Tibial artery (tissue), 1 donor: ENCODE measurements around the genes FILIP1L, TOMM70 and TFG.

GRCh38 chr3:98731899-98733013, 30.9 kb upstream of the ST3GAL6 start:
- PRO-cap = bidirectional peak, plus-strand start at chr3:98732701, minus-strand start at chr3:98732228; unidirectional peak, minus-strand start at chr3:98732940

GRCh38 chr3:98786042-98786801, 23.1 kb downstream of the ST3GAL6 start:
- PRO-cap = no peak

DNA sequence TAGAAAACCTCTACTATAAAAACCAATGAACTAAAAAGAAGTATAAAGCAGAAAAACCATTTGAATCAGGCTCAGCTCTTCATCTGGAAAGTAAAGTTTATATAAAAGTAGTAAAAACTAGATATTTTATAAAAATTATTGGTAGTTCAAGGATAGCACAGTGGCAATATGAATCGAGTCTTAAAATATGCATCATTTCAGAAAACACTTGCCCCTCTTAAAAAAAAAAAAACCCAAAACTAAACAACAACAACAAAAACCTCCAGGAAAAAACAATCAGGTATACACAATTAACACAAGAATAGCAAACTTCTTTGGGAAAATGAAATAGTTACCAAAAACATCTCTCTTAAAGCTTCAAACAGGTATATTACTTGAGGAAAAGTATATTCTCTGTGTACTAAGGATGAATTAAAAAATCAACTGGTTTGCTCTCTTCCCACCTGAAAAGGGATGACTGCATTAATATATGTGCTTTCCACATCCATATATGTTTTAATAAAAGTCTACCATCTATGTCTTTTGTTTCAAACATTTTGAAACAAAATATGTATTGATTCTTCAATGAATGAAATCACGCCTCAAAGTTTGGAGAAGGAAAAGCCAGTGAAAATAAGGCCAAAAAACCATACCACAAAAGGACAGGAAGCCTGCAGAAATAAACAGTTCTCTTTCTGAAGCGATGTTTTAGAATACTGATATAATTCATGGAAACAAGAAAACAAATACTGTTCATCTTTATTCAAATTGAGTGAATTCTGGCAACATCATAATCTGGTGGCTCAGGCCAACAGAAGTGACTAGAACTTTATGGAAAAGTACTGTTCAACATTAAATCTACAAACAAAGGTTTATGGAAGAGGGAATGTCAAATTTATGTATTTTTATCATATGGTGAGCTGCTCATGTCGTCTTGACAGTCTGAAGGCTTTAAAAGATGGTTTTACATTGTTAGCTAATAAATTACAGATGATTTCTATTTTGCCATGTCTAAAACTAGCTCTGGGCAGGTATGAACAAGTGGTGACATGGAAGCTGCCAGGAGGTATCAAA, 34.2 kb downstream of the ST3GAL6 start:
- PRO-cap = no peak

DNA sequence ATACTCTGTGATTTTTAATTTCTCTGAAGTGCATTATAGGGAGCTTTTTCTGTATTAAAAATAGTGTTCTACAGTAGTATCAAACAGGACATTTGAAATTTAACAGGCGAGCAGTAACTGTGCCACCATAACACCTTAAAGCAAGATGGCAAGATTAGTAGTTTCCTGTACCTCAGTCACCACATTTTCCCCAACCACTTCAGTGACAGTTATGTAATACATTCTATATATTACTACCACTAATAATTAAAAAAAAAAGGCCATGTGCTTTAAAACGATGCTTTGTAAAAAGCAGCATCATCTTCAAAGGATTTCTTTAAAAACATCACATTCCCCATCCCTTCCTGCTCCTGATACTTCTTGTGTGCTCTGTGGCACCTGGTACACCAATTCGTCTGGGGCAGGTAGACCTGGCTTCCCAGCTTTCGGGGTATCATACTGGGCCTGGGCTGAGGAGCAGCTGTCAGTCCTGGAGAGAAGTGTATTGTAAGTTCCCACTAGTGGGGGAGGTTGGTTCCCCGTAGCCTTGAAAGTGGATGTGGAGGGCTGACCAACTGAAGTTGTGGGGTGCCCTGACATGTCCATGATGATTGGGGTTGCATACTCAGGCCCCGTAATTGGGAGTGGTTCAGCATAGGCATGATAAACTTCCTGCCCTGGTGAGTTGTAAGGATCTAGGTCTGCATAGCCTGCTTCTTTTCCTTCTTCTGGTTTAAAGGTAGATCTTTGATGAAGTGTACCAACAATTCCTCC, 36.1 kb downstream of the ST3GAL6 start:
- PRO-cap = no peak

- PRO-cap = no peak
Observed at GRCh38 chr3:98811156-98811454, 48.0 kb downstream of the ST3GAL6 start.

GRCh38 chr3:99550038-99550351, 88.4 kb upstream of the COL8A1 start:
- PRO-cap = no peak

- PRO-cap = bidirectional peak, plus-strand start at chr3:99637788, minus-strand start at chr3:99637462
Observed at GRCh38 chr3:99637377-99638181, 815 bp upstream of the COL8A1 start.

DNA sequence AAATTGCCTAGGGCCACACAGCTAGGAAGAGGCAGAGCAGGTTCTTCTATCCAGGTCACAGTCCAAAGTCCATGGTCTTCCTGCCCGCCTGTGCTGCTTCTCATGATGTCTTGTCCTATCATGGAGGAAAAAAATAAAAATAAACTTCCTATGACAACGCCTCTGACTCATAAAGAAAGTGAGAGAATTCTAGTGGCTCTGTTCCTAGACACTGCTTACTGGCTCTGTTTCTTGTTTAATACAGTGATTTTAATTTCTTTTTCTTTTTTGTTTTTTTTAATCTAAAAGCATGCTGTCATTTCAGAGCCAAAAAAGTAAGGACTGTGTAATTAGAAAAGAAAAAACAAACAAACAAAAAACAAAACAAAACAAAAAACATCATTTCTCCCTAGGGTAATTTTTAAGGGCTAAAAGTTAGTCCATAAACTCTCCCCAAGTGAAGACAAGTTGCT, 9.8 kb downstream of the COL8A1 start:
- PRO-cap = bidirectional peak, plus-strand start at position 170 of the sequence, minus-strand start at position 112 of the sequence

GRCh38 chr3:99816944-99817640, 570 bp upstream of the CMSS1 start:
- PRO-cap = bidirectional peak, plus-strand start at chr3:99817840, minus-strand start at chr3:99817570

DNA sequence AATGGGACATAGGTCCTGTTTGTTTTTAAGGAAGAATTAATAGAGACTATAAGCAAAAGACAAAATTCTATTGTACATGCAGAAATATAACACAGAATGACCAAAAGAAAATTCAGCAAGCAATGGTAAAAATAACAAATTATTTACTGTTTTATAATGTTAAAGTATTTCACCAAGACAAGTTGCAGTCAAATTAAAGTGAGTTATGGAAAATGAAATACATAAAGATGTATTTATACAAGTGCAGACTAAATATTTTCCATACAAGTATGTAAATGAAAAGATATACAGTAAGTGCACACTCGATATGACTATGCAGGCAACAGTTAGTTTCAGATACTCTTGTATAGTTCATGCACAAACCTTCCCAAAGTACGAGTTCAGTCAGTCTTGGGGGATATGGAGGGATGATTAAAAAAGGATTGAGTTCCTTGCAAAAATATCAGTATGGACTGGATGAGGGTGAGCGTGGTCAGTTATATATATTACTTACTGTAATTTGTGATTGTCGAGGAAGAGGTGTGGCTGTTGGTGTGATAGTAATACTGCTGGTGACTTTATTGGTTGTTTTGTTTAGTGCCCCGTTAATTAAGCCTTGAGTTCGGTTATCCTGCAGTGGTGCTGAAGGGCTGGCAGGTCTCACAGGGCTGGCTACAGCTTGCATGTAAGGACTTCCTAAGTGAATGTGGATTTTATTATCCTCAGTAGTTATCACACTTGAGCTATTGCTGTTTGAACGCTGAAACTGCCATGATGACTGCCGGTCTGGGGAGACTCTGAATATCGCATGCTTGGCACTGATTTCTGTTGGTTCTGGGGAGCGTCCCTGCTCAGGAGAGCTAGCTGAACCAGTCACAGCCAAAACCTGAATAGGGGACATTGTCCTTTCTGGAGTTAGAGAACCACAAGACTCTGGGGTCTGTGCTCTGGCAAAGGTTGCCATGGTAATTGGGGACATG, 30.4 kb downstream of the CMSS1 start:
- PRO-cap = no peak

- PRO-cap = bidirectional peak, plus-strand start at chr3:99875703, minus-strand start at chr3:99875708
Observed at GRCh38 chr3:99875544-99875939, 57.9 kb downstream of the CMSS1 start.

DNA sequence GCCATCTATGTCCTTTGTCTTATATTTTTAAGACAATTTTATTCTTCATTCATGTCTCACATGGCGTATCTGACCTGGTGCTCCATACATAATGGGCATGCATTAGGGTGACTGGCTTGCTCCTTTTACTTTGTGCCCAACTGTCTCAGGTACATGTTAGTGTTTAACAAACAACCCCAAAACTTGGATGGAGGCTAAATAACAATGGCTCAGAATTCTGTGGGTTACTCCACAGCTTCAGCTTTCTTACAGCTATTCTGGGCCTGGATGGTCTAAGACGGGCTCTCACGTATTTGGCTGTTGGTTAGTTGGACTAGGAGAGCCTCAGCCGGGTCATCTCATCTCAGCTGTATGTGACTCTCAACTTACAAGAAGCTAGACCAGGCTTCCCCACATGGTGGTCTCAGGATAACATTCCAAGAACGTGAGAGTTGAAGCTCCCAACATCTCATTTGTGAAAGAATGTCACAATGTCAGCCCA, 116.1 kb downstream of the CMSS1 start:
- PRO-cap = no peak

DNA sequence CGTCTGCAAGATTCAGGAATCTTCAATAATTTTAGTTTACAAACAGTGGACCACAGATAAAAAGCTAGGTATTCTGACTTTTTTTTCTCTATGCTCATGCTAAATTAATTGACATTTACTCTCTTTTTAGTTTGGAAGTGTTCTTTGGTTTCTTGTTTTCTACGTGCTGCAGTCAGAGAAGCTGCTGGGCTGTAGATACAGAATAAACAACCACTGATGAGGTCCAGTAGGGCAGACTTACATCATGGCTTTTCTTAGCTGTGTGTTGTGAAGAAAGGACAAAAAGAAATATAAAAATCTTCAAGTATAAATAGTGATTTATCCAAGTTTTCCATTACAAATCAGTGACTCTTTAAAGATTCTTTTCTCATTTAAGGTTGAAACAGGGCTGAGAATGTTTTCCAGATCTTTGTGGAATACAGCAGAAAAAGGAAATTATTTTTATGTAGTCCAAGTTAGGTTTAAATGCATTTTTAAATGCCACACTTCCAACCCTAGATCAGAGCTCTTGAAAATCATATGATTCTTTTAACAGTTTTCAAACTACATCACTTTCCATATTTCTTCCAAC, 122.2 kb downstream of the CMSS1 start:
- PRO-cap = no peak

- PRO-cap = no peak
Observed at GRCh38 chr3:100089623-100090361, 24.5 kb downstream of the FILIP1L start.

DNA sequence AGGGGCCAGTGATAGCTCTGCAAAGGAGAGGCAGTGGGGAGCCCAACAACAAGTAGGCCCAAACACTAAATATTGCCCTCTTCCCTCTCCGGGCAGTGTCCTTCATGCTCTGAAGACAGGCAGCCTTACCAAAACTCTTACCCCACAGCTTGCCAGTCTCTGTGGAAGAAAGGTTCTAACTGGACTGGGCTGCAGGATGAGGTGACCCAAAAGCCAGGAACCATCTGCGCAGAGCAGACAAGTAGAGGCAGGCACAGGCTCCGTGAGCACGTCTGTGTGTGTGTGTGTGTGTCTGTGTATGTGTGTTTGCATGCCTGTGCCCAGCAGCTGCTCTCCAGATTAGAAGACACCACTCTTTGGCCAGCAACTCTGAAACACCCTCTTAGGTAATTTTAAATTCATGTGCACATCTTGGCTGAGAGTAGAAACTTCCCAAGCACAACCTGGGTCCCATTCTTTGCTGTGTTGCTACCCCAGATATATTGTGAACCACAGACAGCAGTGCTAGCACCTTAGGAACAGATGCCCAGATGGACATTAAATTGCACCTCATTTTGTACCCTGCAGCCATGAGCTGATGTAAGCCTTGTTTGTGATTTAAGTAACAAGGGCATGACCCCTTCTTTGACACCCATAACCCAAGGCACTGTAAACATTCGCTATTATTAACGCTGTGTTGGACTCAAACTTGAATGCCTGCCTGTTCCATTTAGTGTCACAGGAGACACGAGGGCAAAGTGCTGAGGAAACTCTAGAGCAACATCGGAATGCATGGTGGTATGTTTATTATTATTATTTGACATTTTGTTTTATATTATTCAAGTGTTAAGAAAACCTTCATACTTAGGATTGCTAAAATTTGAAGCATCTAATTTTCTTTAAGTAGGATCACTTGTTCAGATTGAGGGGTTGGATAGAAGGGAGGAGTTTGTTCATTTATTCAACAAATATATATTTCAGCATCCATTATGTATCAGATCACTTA, at the start of gene FILIP1L:
TSS of gene FILIP1L (minus strand) at position 280 of the 985 bp plus-strand sequence.
- PRO-cap = no peak

DNA sequence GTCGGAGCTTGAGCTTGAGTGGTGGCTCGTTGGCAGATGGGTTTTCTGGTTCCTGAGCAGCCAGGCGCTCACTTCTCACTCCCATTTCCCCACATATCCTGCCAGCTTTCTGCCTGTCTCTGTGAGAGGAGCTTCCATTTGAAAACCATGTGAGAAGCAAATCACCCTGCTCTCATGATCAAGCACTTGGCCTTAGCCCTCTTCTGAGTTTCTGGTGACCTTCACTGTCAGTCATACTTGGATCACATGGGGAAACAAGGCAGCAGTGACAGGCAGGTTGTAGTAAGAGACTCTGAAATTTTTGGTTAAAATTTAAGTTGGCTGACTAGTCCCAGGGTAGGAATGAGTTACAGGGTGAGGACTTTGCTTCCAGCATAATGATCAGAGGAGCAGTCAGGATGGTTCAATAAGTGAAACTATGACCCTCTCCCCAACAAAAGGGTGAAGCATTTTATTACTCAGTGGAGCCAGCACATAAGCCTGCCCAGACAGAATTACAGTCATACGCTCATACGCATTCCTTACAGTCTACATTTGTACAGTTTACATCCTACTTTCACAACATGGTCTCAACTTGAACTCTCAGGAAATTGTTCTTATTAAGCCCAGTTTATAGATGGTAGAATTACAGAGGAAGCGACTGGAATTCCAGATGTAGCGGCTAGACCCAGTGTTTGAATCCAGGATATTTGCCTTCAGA, 18.1 kb downstream of the NIT2 start:
- PRO-cap = no peak

GRCh38 chr3:100400227-100401309, at the start of gene TOMM70:
Gene TOMM70 (minus strand): TSS chr3:100401089.
- PRO-cap = bidirectional peak, plus-strand start at chr3:100401197, minus-strand start at chr3:100401082

- PRO-cap = no peak
Observed at GRCh38 chr3:100546327-100546729, 53.9 kb downstream of the TMEM45A start.

- PRO-cap = bidirectional peak, plus-strand start at chr3:100709361, minus-strand start at chr3:100709216; bidirectional peak, plus-strand start at chr3:100709550, minus-strand start at chr3:100709422
Observed at GRCh38 chr3:100709057-100709748, at the start of gene TFG. Gene TFG (plus strand): TSS chr3:100709494.

GRCh38 chr3:100737874-100738390, 28.6 kb downstream of the TFG start:
- PRO-cap = no peak